ENCODE measurements around the genes CDK16, ZNF157 and TIMP1.

DNA sequence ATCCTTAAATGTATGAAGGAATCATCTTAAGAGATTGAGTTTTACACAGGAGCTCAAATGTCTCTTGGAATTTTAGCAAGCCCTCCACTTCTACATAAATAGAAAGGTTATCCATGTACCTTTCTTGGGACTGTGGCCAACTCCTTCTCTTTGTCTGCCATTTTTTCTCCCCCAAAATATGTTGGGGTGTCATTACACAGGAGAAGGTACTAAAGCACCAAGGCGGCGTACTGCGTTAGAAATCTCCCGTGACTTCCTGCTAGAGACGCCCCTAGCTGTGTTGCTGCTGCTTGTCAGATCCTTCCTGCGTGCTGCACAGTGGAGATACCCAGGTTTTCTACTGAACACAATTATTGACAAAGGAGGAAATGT, 97.8 kb downstream of the EFHC2 start:
- PRO-cap, 2 experiments, result no peak in any of the 2 experiments

DNA sequence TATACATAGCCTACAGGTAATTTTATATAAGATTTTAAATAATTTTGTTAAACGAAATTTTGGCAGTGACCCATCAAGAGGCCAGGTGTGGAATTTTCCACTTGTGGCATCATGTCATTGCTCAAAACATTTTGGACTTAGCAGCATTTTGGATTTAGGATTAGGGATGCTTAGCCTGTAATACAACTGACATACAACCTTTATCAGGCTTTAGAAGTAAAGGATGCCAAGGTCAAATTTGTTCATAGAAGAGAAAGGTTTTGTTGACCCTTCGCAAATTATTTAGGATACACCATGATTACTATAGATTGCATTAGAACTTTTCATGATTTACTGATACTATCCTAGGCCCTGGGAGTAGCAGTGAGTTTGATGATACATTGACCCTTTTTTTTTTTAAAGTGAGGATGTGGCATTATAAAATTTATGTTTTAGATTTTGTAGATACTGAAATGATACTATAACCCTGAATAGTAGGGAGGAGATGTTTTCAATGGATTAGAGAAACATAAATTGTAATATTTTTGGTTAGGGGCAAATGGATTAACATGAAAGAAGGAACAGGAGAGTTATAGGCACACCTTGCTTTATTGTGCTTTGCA, 63.8 kb downstream of the KDM6A start:
- PRO-cap, 2 experiments, result no peak in any of the 2 experiments

- PRO-cap, 2 experiments, result no peak in any of the 2 experiments
These were observed 124.7 kb downstream of the KDM6A start for GRCh38 chrX:44997391-44998358.

- PRO-cap, 2 experiments, result no peak in any of the 2 experiments
These were observed 314.8 kb upstream of the DIPK2B start for GRCh38 chrX:45515184-45516123.

- PRO-cap, 2 experiments, result no peak in any of the 2 experiments
These were observed 600.4 kb upstream of the DIPK2B start for GRCh38 chrX:45801123-45801510.

- PRO-cap, 2 experiments, result no peak in any of the 2 experiments
These were observed 605.9 kb upstream of the DIPK2B start for GRCh38 chrX:45806381-45807147.

GRCh38 chrX:45807538-45807935, 606.9 kb upstream of the DIPK2B start:
- PRO-cap, 2 experiments, result no peak in any of the 2 experiments

GRCh38 chrX:46125179-46125461, 322.0 kb upstream of the KRBOX4 start:
- PRO-cap, 2 experiments, result no peak in any of the 2 experiments

DNA sequence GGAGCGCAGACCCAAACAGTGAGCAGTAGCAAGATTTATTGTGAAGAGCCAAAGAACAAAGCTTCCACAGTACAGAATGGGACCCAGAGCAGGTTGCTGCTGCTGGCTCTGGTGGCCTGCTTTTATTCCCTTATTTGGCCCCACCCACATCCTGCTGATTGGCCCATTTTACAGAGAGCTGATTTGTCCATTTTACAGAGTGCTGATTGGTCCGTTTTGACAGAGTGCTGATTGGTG, 203.1 kb upstream of the KRBOX4 start:
- PRO-cap, 2 experiments, result no peak in any of the 2 experiments

DNA sequence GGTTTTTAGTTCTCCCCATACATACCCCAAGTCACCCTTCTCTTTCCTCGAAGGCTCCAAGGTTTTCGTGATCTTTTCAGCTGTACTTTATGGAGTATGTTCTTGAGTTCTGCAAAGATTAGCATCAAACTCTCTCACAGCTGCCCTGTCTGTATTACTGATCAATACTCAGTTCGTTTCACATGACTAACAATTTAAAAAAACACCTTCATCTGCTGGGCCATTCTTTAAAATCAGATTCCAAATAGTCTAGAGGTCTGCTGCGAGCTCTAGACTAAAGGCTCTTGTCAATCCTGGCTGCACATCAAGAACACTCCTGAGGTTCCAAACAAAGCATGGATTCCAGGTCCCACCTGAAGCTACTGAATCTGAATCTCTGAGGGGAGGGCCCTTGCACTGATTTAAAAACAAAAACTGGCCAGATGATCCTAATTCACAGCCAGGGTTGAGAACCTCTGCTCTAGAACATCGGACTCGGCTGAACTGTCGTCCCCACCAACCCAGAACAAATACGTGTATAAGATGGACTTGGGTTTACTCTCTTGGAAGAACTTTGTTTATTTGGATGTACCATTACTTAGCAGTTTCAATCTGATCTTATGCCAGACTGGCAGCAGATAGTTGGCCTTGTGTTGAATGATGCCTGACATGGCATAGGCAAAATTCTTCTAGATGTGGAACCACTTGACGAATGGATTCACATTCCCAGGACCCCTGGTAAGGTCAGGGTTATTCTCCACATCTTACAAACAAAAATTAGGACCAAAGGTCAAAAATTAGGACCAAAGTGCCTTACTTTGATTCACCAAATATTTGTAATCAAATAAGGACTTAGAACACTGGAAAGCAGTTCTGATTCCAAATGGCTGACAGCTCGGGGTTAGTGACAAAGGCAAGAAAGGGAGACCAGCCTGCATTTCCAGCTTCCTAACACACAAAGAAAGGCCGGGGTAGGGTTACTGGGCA, 28.9 kb downstream of the CHST7 start:
- PRO-cap, 2 experiments, result no peak in any of the 2 experiments

- PRO-cap, 2 experiments, result no peak in any of the 2 experiments
These were observed 55.0 kb downstream of the CHST7 start for GRCh38 chrX:46628374-46629143.

DNA sequence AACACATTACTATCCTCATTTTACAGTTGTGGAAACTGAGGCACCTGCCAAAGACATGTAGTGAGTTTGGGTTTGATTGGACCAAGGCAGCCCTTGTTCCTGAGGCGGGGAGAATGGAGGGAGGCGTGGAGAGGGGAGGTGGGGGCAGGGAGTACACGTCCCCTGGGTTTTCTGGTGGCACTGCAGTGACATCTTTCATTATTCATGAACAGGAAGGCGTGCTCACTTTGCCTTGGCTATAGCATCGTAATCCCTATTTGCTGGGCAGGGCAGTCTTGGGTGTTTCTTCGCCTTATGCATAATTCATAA, 785 bp upstream of the UBA1 start:
- PRO-cap, 2 experiments, result no peak in any of the 2 experiments

DNA sequence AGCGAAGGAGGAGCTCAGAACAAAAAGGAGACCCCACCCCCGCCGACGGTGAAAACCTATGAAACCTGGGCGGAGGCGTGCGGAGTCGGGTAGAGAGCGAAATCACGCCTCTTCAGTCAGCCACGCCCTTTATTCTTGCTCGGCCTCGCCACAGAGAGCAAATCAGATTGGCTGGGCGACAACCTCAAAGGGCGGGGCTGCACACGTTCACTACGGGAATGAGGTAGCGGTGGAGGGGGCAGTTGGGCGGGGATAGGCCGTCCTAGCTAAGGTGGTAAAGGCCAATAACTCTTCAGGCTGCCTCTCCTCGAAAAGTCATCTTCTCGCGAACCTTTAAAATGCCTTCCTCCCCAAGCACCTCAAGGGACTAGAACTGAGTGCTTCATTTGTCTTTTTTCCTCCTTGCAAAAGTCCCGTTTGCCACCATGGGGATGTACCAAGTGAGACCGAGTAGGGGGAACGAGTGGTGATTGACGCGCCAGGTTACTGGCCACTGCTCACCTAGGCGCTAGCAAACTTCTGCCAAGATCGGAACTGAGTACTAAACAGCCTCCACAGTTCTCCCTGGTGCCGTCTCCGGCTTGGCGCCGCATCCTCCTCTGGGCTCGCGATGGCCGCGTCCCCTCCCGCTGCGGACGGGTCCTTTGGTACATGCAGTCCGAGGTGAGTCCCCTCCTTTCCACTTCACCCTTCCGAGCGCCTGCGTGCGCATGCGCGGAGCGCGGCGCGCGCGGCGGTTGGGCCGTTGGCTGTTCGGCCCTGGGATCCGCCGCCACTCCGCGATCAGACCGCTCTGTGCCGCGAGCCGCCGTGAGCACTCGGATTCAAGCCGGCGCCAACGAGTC, at the start of gene CDK16:
Gene CDK16, plus strand, starts transcription at position 680 of the 845 bp plus-strand sequence.
- PRO-cap, 2 experiments, result peak in 2 of 2 experiments; most common plus-strand start position 711 of the sequence (in 2); most common minus-strand start position 637 of the sequence (in 1)

GRCh38 chrX:47311870-47312510, 58.4 kb upstream of the ZNF157 start:
- PRO-cap, 2 experiments, result no peak in any of the 2 experiments

DNA sequence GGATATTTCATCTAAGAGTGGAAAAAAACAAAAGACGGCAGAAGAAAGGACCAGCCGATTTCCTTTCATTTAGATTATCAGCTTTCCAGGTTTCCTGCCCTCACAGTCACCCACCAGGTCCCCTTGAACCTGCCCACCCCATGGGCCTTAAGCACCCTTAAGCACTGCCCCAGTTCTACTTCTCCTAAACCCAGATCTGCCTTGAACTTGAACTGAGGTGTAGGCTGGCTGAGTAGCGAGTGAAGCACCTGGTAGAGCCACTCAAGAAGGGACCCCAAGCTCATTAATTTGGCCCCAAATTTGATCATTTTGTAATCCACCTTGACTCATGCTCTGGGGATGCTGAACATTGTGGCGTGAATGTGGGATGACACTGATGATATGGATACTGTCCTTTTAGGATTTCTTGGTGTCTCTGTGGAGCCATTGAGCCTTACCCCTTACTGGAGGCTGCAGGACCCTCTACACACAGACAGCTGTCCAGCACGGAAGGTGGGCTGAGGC, at the start of gene ZNF157:
Gene ZNF157, plus strand, starts transcription at position 425 of the 504 bp plus-strand sequence.
- PRO-cap, 2 experiments, result no peak in any of the 2 experiments

DNA sequence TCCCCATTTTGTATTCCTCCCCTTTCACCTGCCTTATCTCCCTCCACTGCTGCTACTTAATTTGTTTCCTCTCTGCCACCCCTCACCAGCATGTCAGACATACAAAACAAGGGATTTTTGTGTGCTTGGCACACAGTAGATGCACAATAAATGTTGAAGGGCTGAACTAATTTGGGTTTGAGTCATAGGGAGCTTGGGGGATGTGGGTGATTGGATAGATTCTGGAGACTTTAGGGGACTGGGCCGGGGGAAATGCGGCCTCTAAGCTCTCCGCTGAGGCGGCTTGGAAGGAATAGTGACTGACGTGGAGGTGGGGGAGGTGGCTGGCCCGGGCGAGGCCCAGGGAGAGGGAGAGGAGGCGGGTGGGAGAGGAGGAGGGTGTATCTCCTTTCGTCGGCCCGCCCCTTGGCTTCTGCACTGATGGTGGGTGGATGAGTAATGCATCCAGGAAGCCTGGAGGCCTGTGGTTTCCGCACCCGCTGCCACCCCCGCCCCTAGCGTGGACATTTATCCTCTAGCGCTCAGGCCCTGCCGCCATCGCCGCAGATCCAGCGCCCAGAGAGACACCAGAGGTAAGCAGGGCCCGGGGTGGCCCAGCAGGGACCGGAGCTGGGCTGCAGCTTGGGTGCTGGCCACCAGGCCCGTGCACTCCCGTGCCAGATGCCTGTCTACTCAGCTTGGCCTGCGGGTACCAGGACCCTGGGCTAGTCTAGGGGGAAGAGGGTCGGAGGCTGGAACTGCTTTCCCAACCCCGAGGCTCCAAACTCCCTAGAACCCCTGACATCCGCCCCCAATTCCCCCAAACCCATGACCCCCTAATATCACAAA, at the start of gene TIMP1:
Gene TIMP1, plus strand, starts transcription at position 534 of the 828 bp plus-strand sequence.
- PRO-cap, 2 experiments, result peak in 2 of 2 experiments; most common plus-strand start position 510 of the sequence (in 2)

- PRO-cap, 2 experiments, result no peak in any of the 2 experiments
These were observed 4.9 kb downstream of the ELK1 start for GRCh38 chrX:47645248-47646128.

- PRO-cap, 2 experiments, result no peak in any of the 2 experiments
These were observed 87.6 kb upstream of the ZNF81 start for GRCh38 chrX:47749047-47749480.

DNA sequence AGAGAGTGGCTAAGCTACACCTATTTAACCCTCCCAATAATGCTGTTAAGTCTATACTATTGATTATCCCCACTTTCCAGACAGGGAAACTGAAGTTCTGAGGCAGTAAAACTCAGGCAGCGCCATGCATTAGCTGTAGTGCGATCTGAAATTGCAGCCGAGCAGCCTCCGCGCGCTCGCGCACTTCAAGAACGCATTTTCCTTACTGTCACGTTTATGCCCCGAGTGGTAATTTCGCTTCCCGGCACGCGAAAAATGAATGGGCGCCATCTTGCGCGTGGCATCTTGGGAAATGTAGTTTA, 375 bp upstream of the FTSJ1 start:
- PRO-cap, 2 experiments, result peak in 1 of 2 experiments; most common minus-strand start position 200 of the sequence (in 1)

GRCh38 chrX:48487596-48488163, 11.7 kb downstream of the FTSJ1 start:
- PRO-cap, 2 experiments, result no peak in any of the 2 experiments